Mononuclear cell (primary cell): ENCODE measurements around the genes OR11L1, OR2L8, OR2AK2, OR2M3, OR2T4 and ZNF692.

GRCh38 chr1:247456891-247457535 lies 891 bp downstream of the OR2B11 start:
- RRBS: no CpG with 5 or more reads among the region's 16 CpGs

- RRBS: 39% methylated on average over 20 of the region's 61 CpGs
Measured at GRCh38 chr1:247518132-247518674, 18.0 kb downstream of the OR2C3 start.

- RRBS: no CpG with 5 or more reads among the region's 2 CpGs
Measured at GRCh38 chr1:247841830-247842113, at the start of gene OR11L1. Gene OR11L1 (minus strand): TSS chr1:247841896.

DNA sequence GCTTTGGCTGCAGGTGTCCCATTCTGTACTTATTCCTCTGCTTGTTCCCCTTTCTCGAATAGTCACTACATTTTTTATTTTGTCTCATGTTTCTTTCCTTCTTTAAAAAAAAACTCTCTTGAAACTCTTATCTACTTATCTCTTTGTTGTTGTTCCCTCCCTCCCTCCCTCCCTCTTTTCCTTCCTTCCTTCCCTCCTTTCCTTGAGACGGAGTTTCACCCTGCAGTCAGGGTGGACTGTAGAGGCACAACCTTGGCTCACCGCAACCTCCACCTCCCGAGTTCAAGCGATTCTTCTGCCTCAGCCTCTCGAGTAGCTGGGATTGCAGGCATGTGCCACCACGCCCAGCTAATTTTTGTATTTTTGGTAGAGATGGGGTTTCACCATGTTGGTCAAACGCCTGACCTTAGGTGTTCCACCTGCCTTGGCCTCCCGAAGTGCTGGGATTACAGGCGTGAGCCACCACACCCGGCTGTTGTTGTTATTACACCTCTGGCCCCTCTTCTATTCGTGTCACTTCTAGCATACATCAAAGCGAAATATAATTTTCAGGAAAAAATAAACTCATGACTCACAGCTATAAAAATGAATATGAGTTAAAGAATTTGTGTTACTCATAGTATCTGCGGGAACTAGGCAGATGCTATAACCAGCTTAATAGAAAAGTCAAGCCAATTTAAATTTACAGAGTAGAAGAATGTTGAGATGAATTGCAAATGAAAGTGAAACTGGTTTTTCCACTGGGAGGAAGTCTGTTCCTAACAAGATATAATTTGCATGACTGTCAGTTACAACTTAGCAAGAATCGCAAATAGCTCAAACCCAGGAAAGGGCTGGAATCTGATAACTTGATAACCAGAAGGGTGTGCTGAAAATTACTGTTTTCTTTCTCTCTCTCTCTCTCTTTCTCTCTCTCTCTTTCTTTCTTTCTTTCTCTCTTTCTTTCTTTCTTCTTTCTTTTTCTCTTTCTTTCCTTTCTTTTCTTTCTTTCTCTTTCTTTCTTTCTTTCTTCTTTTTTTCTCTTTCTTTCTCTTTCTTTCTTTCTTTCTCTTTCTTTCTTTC lies 11.0 kb downstream of the OR2W3 start:
- RRBS: no CpG with 5 or more reads among the region's 15 CpGs

DNA sequence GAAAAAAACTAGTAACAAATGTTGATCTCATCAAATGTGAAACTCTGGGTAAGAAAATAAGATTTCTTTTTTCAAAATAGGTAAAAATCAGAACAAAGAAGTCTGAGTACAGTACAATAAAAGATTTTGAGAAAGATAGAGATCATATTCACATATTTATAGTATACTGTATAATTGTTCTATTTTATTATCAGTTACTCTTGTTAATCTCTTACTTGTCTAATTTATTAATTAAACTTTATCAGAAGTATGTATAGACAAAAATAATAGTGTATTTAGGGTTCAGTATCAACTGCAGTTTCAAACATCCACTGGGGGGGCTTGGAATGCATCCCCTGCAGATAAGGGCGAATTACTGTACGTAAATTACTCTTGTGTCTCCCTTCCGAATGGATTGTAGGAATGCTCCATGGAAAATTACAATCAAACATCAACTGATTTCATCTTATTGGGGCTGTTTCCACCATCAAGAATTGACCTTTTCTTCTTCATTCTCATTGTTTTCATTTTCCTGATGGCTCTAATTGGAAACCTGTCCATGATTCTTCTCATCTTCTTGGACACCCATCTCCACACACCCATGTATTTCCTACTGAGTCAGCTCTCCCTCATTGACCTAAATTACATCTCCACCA lies at the start of gene OR2L8:
TSS of gene OR2L8 (plus strand) at position 410 of the 635 bp plus-strand sequence.
- RRBS: no CpG with 5 or more reads among the region's 3 CpGs

- RRBS: no CpG with 5 or more reads among the region's 2 CpGs
Measured at GRCh38 chr1:247964821-247965300, at the start of gene OR2AK2. Gene OR2AK2 (plus strand): TSS chr1:247965233.

DNA sequence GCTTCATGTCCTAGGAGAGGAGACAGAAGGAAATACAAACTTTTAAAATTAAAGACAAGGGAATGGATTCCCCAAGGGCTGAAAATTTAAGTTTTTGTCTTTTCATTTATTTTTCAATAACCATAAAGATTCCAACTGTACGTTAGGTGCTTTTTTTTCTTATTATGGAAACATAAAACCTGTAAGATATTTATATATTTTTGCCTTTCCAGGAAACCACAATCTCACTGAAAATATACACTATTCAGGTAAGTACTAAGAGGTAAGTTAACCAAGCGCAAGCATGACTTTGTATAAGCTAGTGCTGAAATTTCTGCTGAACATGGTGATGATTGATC lies at the start of gene OR2M3:
TSS of gene OR2M3 (plus strand) at position 212 of the 338 bp plus-strand sequence.
- RRBS: no CpG with 5 or more reads among the region's 2 CpGs

GRCh38 chr1:248361240-248361765 lies at the start of gene OR2T4:
Gene OR2T4 (plus strand): TSS chr1:248361665.
- RRBS: no CpG with 5 or more reads among the region's 3 CpGs

DNA sequence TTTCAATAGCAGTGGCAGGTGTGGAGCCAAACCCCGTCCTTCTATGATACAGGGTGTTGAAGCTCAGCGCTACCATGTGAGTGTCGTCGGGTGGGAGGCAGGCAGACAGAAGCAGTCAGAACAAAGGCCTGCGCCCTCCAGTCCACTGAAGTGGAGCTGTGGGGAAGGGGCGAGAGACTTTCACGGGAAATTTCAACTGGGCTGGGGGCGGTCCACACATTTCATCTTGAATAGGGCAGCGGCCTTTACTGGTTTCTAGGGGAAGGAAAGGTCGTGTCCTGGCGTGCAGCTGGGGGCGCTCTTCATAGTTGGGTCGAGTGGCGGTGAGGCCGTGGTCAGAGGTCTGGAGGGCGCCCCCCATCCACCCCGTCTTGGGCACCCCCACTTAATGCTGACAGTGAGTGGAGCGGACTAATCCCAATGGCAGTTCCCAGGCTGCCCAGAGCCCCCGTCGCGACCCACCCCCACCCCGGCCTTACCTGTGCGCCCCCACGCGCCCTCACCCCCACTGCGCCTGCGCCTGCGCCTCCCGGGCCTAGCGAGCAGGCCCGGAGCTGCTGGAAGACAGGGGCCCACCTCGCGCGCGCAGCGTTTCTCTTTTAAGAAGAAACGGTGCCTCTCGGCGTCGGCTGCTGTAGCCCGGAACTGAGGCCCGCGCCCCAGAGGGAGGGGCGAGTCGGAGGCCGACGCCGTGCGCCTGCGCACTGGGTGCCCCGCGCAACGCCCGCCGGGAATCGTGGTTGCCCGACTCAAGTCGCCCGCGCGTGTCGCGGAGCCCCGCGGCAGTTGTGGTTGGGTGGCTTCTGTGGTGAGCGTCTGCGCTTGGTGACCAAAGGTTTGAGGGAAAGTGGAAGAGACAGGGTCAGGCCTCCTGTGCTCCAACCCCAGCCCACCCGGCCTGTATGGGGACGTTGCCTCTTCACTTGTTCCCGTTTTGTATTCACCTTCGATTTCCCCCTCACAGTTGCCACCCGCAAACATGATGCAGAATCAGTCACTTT lies at the start of gene ZNF692:
TSS of gene ZNF692 (minus strand) at position 647 of the 1,001 bp plus-strand sequence.
- RRBS: 1% methylated on average over 27 of the region's 72 CpGs

DNA sequence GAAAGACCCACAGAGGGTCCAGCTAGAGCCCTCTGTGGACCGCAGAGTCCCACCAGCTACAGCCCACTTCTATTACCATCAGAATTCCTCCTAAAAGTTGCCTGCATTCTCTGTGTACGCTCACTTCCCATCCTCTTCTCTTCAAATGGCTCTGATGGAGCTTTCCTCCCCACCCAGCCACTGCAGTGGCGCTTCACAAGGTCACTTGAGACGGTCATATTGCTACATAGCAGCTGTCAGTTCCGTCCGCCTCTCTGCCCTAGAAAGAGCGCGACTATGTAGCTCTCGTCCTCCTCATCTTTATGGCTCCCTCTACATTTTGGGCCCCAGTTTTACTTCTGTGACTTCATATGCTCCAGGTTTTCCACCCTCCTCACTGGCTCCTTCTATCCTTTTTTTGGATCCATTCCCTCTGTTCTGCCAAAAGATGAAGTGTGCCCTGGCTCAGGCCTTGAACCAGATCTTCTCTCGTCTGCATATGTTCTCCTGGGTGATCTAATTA lies 606 bp upstream of the ZNF692 start:
- RRBS: no CpG with 5 or more reads among the region's 10 CpGs

DNA sequence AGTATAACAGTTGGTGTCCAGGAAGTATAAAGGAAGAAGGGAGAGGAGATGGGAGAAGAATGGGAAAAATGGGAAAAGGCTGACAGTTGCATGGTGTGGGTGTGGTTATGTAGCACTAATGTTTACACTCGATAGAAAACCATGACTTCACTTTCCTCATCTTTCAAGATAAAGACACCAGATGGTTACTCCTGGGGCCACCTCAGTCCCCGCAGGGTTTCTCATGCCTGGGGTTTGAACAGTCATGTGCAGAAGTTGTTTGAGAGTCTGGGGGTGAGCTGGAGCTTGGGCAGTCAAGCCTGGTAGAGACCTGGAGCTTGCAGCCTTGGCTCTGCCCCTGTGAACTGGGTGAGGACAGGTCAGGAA lies 7.9 kb downstream of the PGBD2 start:
- RRBS: no CpG with 5 or more reads among the region's 2 CpGs